ENCODE measurements around a stretch of chr6.

- RRBS, result no CpG with 5 or more reads among the region's 7 CpGs
These were observed 83.6 kb downstream of the FOXC1 start for GRCh38 chr6:1693142-1693833.

DNA sequence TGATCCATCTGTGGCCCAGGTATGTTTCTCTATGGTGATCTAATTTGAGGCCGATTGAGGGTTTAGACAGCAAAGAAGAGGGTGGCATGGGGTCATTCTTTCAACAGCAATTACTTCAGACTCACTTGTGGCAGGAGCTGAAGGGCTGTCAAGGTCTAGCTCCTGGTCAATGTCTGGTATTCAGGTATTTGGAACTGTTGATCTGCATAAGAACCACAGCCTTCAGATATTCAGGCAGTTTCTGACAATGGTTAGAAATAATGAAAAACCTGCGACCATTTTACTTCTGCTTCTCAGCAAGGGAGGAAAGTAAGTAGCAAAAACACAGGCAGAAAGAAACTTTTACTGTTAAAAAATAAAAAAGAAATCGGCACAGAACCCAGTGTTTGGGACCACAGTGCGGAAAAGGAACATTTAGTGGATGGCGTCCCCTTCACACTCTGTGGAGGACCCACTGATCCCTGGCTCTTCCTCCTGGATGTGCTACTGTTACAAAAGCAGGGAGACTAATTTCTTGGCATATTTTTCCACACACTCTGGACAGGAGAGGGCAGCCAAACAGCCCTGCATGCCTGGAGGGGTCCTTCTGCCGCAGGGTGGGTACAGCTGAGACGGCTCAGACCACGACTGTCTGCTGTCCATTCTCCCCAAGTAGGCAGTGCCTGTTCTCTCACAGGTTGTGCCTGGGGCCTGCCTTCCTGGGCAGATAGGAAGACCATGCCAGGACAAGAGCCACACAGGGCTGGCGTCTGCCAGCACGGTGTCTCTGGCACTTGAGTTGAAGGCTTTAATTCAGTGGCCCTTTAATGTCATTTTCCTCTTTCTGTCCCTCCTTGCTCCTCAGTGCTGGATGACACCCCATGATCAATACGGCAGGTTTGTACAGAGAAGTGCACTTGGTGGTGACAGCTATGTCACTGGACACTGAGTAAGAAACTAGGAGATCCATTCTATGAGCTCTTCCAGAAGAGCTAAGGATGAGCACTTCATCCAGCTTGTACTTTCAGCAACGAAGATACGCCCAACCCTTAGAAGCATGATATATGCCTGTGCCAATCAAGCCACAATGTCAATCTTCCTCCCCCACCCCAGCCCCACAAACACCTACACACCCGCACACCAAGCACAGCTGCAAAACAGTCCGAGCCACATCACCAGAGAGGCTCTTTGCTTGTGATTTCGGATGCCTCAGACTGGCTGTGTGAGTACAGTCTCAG lies 260.1 kb downstream of the FOXC1 start:
- RRBS, result no CpG with 5 or more reads among the region's 16 CpGs

- RRBS, result no CpG with 5 or more reads among the region's 3 CpGs
These were observed 23.0 kb downstream of the SERPINB1 start for GRCh38 chr6:2818605-2819165.

GRCh38 chr6:2957734-2958739 lies 13.3 kb downstream of the SERPINB6 start:
- RRBS, result no CpG with 5 or more reads among the region's 28 CpGs

DNA sequence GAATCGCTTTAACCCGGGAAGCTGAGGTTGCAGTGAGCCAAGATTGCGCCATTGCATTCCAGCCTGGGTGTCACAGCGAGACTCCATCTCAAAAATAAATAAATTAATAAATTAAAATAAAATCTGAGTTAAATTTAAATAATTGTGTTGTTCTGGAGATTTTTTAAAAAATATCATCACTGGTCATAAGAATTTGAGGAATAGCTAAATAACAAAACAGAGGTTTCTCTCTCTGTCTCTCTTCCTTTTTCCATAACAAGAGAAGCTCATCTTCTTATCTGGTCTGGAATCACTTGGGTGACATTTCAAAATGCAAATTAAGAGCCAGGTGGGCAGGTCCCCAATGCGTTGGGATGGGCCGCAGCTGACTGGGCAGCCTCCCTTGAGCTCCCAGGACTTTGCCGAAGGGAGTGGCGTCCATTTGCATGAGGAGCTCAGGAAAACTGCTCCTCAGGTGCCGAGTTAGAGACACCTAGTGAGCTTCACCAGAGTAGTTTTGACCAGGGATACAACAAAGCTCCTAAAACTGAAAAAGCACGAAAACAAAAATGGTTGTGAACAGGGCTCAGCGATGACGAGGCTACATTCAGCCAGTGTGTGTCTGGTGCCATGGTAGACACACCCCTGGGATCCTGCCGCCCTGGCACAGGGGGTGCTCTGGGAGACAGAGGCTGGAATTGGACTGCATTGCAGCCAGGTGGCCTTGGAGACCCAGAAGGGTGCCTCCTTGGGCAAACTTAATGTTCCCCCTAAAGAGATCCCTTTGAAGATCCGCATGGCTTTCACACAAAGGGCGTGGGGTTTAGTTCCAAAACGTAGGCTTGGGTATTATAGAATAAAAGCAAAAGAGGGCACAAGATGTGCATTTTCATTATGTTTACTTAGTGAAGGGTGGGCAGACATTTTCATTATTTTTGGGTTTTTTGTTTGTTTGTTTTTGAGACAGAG lies 13.5 kb upstream of the SERPINB6 start:
- RRBS, result no CpG with 5 or more reads among the region's 16 CpGs

- RRBS, result no CpG with 5 or more reads among the region's 10 CpGs
These were observed 13.0 kb upstream of the NQO2 start for GRCh38 chr6:2986506-2987253.

GRCh38 chr6:3018849-3019966 lies 19.5 kb downstream of the NQO2 start:
- RRBS, result no CpG with 5 or more reads among the region's 10 CpGs

GRCh38 chr6:3077347-3078158 lies 9.3 kb downstream of the RIPK1 start:
- RRBS, result no CpG with 5 or more reads among the region's 17 CpGs

- RRBS, result no CpG with 5 or more reads among the region's 8 CpGs
These were observed 13.0 kb upstream of the BPHL start for GRCh38 chr6:3105309-3106060.

DNA sequence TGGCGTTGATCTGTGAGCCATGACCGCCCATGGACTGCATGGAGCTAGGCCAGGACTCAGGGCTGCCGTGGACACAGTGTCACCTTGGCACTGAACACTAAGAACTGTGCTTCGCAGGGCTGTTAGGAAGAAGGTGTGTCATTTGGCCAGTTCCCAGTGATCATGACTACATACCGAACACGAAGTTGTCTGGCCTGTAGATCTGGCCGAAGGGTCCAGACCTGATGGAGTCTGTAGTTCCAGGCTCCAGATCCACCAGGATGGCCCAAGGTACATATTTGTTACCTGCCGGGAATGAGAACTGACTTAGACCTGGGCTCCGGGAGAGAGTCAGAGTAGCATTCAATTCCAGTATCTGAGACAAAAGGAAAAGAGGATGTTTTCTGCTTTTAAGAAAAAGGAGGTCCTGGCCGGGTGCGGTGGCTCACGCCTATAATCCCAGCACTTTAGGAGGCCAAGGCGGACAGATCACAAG lies 21.5 kb upstream of the TUBB2A start:
- RRBS, result 88% methylated on average over 2 of the region's 13 CpGs

DNA sequence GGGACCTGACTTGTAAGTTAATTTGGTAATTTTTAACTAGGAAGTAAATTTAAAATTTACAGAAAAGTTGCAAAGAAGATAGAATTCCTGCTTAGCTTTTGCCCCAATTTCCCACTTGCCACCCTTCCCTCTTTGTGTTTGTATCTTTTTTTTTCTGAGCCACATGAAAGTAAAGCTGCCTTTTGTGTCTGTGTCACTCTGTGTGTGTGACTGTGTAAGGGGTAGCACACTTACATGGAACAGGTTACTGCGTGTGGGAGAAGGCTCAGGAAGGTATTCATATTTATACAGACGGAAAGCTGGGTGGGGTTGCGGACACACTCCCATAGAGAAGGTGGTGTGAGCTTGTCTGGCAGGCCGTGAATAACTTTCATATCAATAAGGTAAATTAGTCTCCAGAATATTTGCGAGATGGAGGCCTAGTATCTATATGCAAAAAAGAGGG lies 6.0 kb downstream of the PSMG4 start:
- RRBS, result no CpG with 5 or more reads among the region's 5 CpGs

- RRBS, result no CpG with 5 or more reads among the region's 28 CpGs
These were observed 65.5 kb downstream of the PSMG4 start for GRCh38 chr6:3323901-3325042.

GRCh38 chr6:3367832-3368084 lies 89.1 kb downstream of the SLC22A23 start:
- RRBS, result no CpG with 5 or more reads among the region's 4 CpGs

DNA sequence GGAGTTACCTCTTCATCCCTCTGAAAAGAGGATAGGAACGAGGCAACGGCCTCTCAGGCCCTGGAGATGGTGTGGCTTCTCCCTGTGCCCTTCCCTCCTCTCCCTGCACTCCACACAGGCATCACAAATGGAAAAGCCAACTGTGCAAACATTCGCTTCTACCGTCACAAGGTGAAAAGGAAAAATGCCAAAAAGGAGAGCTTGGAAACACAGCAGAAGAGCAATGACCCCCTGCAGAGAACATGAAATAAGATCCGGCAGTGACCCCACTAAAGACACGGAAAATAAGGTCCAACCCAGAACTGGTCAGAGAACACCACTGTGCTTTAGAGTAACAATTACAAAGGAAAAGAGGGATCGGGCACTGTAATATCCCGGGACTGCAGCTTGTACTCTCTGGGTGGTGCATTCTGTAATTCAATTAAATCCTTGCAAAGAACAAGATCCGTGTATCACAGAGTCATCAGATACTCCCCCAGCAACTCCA lies 63.0 kb downstream of the SLC22A23 start:
- RRBS, result 81% methylated on average over 4 of the region's 9 CpGs

GRCh38 chr6:3403116-3403691 lies 53.6 kb downstream of the SLC22A23 start:
- RRBS, result no CpG with 5 or more reads among the region's 5 CpGs

DNA sequence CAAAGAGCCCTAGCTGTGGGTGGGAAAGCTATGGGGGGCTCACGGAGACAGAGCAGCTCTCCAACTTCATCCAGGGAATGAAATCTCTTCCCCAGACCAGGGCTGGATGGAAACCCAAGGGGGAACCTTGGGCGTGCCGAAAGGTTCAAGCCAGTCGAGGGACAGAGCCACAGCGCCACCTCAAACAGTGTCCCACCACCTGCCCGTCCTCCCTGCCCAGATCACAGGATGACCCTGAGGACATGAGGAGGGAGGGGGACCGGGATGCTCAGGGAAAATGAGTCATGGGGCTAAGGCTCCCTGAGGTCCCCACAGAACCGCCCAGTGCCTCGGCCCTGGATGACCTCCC lies 26.5 kb downstream of the PXDC1 start:
- RRBS, result no CpG with 5 or more reads among the region's 9 CpGs

DNA sequence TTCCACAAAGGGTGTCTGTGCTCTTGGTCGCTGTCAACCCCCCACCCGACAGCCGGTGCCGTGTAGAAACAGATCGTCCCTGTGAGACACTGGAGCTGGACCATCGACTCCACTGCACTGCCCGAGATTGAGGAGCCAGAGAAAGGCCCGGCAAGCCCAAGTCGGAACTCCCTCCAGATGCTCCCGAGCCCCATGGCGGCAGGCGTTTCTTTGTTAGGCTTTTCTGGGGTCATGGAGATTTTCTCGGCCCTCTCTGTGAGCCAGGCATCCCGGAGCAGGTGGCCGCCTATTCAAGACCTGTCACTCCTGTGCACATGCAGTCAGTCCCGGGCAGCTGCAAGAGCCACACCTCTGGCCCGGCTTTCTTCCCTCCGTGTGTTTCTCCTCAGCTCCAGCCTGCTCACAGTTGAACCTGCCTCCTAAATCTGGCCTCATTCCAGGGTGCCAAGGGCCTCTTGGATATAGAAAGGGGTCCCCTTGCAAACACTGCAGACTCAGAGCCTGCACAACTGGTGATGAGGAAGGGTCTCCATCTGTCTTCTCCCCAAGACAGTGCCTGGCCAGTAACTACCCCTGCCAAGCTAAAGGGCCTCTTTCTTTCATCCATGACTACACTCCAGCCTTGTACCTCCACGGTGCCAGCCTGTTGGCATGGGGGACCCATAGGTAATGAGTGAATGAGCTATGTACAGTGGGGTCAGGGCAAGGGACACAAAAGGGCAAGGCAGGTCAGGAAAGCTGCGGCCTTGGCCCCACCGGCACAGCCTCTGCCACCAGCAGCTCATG lies 25.7 kb downstream of the PXDC1 start:
- RRBS, result 53% methylated on average over 9 of the region's 21 CpGs

GRCh38 chr6:3731542-3731833 lies 20.0 kb downstream of the PXDC1 start:
- RRBS, result no CpG with 5 or more reads among the region's 7 CpGs

DNA sequence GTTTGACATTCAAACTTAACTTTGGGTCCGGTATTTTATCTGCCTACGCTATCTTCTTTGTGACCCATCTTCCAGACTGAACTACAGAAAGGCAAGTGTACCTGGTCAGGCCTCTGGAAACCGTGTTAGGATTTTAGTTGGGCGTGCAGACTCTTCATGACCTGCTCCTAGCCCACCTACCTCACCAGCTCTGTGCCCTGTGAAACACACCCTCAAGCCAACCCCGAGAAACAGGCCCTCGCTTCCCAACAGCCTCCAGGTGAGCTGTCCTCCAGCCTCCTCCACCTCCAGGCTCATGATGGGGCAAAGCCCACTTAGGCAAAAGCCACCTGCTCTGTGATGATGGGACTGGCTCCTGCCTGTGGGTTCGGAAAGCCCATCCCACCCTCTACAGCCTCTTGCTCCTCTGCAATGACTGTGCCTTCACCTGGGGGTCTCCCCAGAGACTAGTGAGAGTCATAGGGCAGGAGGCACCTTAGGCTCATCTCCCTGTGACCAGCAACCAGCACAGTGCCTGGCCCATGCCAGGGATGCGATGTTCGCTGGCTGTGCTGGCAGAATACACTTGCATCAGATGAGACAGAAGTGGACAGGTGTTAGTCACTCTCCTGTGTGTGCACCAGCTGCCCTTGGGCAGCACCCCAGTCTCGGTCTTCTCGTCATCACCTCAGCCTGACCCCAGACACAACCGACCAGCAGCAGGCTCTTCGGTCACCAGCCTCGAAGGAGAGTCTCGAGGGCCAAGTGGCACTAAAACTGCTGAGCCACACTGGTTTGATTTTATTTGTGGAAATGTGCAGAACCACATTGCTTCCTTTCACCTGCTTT lies 10.9 kb downstream of the PXDC1 start:
- RRBS, result no CpG with 5 or more reads among the region's 15 CpGs

DNA sequence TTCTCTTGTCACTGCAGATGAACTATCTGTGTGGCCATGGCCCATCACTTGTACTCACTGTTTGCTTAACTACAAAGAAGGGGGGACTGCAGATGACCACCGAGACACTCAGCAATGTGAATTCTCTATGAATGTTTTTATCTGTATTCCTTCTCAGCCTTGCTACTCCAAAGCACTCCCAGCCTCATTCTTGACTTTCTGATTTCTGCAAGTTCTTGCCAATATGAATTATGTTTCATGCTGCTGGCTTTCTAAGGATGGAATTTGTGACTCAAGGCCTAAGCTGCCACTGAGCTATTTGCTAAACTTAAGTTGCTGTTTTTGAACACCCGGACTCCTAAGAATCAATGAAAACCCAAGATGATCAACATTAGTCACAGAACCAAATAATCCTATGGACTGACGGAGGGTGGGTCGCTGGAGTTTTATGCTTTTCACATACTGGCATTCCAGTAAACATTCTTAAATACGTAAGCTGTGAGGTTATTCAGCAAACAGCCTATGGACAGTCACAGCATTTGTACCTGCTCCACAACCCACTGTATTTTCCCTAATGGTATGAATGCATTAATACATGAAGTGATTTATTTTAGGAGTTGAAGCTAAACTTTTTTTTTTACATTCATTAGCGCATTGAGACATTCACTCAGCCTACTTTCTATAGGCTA lies 8.2 kb upstream of the PXDC1 start:
- RRBS, result no CpG with 5 or more reads among the region's 6 CpGs